Fibroblast of the aortic adventitia (primary cell): ENCODE measurements around a stretch of chr3.

DNA sequence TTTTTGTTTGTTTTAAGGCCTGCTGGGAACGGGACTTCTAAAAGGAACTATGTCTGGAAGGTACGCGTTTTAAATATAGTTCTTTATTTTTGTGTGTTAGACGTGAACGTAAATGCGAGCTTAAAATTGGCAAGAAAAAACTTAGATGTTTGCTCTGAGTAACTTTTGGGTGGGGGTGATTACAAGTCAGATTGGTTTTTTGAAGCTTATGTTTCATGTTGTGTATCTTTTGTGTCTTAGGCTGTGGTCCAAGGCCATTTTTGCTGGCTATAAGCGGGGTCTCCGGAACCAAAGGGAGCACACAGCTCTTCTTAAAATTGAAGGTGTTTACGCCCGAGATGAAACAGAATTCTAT, 906 bp downstream of the RPL35A start:
- CAGE, long polyA plus RNA = no peak

DNA sequence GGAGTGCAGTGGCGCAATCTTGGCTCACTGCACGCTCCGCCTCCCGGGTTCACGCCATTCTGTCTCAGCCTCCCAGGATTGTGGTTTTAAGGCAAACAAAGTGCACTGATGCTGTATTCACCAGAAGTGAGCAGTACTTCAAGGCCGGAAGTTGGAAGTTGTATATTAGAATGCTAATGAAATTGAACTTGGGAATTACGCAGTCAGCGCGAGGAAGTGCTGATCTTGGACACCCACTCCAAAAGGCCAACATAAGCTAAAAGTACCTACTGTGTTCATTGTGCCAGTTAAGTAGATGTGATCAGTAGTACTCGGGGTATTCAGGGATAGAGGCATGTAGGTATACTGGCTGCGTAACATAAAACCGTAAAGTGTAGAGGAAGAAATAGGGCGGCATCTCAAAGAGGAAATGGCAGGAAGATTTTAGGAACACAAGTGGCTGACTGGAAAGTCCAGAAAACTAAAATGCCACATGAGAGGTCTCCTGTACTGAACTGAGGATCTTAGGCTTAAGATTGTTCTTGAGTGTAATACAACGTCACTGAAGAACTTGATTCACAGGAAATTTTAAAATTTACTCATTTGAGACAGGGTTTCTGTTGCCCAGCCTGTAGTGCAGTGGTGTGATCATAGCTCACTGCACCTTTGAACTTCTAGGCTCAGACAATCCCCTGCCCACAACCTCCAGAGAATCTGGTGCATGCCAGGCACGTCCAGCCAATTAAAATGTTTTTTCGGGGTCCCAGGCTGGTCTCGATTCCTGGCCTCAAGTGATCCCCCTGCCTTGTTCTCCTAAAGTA, 2.1 kb downstream of the IQCG start:
- CAGE, long polyA plus RNA = no peak

DNA sequence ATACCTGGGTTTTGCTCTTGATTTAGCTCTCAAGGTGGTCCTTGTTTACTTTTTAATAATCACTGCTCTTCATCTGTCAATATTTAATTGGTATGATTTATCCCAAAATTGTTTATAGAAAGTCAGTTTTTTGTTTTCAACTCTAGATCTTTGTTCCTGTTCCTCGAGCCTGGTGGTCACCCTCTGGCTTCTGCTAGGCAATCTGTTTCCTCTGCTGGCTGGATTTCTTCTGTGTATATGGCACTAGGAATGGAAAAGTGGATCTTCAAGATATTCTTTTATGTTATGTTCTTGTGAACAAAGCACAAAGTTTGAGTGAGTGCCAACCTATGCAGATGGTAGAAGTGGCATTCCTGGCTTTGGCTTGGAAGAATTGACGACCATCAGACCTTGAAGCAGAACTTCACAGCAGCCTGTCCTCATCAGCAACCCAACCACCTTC, 78.4 kb downstream of the LMLN start:
- CAGE, long polyA plus RNA = no peak

- CAGE, long polyA plus RNA = no peak
These were observed 78.9 kb downstream of the LMLN start for GRCh38 chr3:198038863-198039432.

- CAGE, long polyA plus RNA = no peak
These were observed 146.1 kb downstream of the LMLN start for GRCh38 chr3:198106086-198106498.